Mesenchymal stem cell of adipose (primary cell): ENCODE results near the gene IL15RA.

GRCh38 chr10:4902372-4903147, 60.7 kb upstream of the AKR1C1 start:
- CAGE, long polyA plus RNA: no peak

GRCh38 chr10:5456471-5457186, 42.7 kb downstream of the CALML5 start:
- CAGE, long polyA plus RNA: no peak

DNA sequence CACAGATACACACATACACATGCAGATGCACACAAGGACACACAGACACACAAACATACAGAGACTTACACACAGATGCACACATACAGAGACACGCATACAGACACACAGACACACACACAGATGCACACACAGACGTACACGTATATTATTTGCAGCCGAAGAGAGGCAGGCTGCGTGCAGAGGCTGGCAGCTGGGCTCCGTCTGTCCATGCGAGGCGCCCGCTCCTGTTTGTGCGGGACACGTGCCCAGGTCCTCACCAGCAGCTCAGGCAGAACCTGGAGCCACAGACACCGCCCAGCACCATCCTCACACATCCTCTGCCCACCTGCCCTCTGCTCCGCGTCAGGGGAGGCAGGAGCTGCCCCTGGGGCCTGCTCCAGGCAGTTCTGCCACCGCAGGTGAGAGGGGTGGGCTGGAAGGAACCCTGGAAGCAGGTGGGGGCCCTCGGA, 1.1 kb downstream of the CALML5 start:
- CAGE, long polyA plus RNA: no peak

DNA sequence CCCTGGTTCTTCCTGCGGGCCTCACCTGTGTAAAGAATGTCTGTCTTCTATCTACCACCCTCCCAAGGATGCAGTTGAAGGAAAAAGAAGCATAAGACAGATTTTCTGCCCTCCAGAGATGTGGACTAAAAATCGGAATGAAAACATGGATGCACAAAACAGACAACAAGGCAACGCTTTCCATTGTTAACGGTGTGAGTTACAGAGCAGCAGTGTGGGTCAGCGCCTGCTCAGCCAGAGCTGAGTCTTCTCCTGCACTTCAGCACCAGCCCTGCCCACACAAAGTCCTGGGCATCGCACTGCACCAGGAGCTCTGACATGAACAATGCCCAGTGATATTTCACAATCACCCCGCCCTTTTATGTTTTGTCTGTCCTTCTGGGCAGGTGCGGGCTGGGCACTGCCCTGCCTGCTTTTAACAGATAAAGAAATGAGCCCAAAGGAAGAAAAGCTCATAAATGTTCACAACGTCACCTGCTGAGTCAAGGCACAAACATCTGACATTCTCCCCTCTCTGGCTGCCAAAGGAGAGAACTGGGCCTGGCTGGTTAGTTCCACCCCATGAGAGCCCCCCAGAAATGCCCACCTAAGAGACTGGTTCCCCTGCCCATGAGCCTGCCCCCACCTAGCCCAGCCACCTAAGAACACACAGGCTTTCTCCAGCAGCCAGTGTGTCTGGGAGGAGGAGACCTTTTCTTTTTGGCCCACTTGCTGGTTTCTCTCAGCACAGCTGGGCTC, 22.1 kb downstream of the CALML3 start:
- CAGE, long polyA plus RNA: no peak

- CAGE, long polyA plus RNA: no peak
These were observed 39.9 kb downstream of the CALML3 start for GRCh38 chr10:5564535-5565282.

GRCh38 chr10:5639247-5640369, 26.8 kb downstream of the ASB13 start:
- CAGE, long polyA plus RNA: no peak

- CAGE, long polyA plus RNA: no peak
These were observed 46.4 kb downstream of the TASOR2 start for GRCh38 chr10:5730620-5731787.

- CAGE, long polyA plus RNA: no peak
These were observed 18.6 kb downstream of the GDI2 start for GRCh38 chr10:5794543-5795077.

- CAGE, long polyA plus RNA: no peak
These were observed 5.6 kb downstream of the FBH1 start for GRCh38 chr10:5895471-5896243.

DNA sequence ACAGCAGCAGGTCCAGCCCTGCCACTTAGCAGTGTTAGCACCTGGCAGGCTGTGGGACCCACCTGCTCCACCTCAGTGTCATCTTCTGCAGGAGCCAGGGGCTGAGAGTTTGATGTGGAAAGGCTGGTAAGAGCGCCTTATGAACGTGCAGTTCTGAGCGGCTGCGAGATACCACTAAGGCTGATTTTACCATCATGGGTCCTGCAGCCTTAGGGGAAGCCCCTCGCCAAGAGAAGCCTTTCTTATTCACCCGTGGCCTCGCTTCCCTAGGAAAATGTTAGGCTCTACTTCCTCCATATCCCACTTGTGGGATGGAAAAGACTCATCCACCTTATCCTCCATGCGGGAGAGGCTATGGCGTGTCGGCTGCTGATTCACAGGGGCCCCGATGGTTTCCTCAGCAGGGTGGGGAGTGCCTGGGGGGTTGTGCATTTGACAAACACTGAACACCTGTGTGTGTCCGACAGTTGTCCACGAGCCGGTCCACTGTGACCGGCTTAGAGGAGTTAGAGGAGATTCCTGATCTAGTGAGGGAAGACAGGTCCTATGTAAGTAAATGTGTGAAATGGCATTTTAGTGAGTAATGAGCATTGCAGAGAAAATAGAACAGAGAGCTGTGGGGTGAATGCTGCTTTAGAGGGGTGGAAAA, 21.3 kb downstream of the FBH1 start:
- CAGE, long polyA plus RNA: no peak

GRCh38 chr10:5971071-5971768, 6.1 kb downstream of the IL15RA start:
- CAGE, long polyA plus RNA: no peak

DNA sequence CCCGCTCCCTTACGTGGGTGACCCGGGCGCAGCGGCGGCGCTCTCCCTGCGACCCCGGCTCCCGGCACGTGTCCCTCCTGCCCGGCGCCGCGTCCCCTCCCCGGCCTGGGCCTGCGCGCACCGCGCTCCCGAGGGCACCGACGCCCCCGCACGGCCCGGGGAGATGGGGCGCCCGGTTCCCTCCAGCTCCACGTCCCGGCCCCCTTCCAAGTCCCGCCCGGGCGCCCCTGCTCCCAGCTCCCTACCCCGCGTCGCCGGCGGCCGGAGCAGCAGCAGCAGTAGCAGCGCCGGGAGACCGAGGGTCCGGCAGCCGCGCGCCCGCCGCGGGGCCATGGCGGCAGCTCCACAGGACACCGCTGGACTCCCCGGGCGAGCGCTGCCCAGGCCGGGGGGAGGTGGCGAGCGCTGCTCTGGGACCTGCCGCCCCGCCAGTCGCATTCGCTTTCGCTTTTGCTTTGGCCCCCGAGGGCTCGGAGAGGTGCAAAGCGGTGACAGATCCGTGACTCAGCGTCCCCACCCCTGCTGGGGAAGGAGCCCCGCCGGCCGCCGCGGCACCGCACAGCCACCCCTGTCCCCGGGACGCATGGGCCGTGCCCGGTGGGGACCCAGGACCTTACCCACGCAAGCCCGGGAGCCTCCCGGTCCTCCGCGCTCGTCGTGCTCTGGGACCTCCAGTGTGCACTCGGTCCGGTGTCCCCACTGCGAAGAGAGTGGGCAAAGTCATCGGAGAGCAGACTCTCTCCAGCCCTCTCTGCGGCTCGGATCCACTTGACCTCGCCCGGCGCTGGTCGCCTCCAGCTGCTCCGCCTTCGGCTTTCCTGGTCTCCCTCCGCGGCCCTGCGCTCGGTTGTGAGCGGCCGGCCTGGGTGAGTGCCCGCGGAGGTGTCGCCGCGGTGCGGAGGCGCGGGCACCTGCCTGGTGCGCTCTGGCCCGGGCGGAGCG, at the start of gene IL15RA:
TSS of gene IL15RA (minus strand) at position 384 of the 942 bp plus-strand sequence.
- CAGE, long polyA plus RNA: no peak

GRCh38 chr10:5978526-5979051, 1.2 kb upstream of the IL15RA start:
- CAGE, long polyA plus RNA: no peak

DNA sequence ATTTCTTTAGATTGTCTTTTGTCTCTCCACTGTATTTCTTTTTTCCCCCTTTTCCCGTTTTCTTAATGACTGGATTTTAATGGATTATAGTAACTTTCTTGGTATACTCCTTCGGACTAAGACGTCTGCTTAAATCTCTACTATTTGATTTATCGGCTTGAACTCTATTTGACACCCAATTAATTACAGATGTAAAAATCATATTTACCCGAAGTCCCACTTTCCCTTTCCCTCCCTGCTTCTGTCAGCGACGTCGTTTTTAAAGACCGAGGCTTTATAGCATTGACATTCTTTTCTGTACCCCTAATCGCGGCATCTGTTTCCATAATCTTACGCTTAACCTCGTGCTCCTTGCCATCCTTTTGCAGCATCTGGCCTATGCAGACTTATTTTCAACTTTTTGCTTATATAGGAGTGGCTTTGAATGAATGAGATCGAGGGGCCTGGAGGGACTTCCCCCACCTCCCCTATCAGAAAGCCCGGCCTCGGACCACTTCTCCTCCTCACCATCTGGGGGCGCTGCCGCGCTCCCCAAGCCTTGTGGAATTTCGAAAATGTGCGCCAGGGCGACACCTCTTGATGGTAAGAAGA, 432 bp upstream of the RBM17 start:
- CAGE, long polyA plus RNA: no peak

GRCh38 chr10:6113712-6114271, 25.0 kb downstream of the RBM17 start:
- CAGE, long polyA plus RNA: no peak

- CAGE, long polyA plus RNA: no peak
These were observed 25.9 kb downstream of the RBM17 start for GRCh38 chr10:6114612-6115267.

- CAGE, long polyA plus RNA: no peak
These were observed 52.5 kb downstream of the RBM17 start for GRCh38 chr10:6141060-6142008.

DNA sequence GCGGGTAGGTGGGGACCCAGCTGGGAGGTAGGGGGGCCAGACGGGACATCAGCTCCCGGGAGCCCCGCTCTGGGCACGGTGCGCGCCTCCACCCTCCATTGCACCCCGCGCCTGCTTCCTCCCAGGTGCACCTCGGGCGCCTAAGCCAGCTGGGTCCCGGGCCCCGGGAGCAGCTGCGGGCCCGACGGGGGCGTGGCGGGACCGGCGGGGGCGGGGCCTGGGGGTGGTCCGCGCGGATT, 39.3 kb upstream of the PFKFB3 start:
- CAGE, long polyA plus RNA: no peak

DNA sequence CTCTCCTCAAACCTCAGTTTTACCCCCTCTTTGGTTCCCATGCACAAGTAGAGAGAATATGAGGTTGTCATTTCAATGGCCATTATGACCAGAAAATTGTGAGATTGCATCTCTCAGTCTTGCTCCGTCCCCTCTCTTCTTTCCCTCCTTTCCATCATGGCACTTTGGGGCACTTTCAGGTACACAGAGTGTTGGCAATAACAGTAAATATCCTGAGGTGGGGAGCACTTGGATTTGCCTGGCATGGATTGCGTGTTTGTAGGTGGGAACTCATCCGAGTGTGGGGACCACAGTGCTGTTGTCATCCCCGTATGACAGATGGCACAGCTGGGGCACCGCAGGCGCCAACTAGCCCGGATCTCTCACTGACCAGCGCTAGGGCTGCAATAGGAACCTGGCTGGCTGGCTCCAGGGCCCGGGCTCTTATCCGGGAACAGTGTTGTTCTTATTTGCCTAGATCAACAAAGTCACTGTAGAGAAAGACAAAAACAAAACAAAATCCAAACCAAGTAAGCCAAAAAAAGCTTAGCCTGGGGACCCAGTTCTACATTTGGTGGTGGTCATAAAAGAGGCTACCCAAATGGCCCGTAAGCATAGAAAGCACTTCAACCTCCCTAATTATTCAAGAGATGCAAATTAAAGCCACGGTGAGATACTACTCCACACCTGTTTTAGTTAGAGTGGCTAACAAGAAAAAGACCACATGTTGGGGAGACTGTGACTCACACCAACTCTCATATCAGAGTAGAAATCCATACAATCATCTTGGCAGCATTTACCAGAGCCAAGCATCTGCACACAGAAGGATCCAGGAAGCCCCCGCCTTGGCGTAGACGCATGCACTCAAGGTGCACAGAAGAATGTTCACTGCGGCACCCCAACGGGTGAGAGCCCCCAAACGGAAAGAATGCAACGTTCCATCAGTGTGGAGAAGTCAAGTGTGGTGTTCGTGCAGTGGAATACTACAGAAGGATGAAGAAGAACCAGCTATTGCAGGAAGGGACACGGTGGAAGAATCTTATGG, 27.3 kb upstream of the PFKFB3 start:
- CAGE, long polyA plus RNA: no peak

- CAGE, long polyA plus RNA: no peak
These were observed 20.3 kb upstream of the PFKFB3 start for GRCh38 chr10:6182182-6183032.